ENCODE data around the gene ISL1.

GRCh38 chr5:51382683-51383630 lies at the start of gene ISL1:
Gene ISL1, plus strand, starts transcription at chr5:51383448.
- PRO-cap: bidirectional peak, plus-strand start at chr5:51383425, minus-strand start at chr5:51383263

DNA sequence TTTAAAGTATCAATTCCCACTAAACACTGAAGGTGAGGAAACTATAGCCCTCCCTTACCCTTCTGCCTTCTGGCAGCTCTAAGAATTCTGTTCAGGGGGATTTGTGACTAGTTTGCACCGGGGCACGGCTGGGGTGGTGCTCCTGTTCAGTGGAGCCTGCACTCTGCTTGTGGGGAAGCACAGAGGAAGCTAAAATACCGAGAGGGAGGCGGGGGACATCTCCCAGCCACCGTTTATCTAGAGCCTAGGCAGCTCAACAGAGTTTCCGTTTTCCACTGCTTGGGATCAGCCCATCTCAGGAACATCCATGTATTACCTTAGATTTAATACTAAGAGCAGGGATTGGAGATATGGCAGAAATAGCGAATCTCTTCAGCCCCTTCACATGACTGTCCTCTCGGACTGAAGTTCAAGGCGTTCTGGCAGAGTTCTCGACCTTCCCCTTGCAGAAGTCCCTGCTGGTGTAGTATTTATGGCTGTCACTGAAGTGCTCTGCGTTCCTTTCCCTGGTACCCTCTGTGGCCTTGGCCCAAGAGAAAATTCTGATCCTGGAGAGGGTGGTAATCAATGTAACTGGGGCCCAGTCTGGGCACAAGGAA lies 5.5 kb downstream of the ISL1 start:
- PRO-cap: no peak

DNA sequence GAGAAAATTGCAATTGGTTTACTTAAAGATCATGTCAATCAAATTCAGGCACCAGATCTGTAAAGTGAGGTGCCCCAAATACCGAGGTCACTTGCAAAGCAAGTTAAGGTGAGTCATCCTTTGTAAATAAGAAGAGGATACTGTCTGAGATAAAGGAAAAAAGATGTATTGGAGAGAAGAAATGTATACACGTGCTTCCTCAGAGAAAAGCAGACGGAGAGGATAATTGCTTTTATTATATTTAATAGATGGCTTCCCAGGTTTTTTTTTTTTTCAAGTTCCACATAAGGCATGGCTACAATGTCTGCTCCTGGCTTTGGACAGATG lies 363.2 kb upstream of the ITGA1 start:
- PRO-cap: no peak

DNA sequence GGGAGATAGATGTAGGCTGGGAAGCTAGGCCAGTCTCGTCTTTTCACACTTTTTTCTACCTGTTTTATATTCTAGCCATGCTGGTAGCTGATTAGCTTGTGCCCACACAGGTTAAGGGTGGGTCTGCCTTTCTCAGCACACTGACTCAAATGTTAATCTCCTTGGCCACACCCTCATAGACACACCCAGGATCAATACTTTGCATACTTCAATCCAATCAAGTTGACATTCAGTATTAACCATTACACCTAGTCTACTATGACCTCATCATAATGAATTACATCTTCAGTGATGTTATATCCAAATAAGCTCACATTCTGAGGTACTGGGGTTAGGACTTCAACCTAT lies 42.3 kb upstream of the ITGA1 start:
- PRO-cap: no peak

DNA sequence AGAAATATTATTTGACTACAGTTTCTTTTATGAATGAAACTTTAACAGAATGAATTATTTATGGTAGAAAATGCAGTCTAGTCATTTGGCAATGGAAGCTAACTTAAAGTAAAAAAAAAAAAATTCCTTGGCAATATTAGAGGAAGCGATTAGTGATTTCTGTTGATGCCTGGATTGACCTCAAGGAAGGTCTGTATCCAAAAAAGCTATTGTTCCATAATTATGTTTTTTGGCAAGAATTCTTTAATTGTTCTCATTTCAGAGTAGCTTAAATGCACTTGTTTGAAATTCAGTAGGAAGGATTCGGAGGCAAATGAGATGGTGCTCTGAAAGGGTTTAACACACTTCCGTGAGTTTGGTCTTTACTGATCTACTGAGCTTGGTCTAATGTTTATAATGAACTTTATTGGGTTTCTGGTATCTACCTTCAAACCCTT lies 61.8 kb downstream of the ITGA1 start:
- PRO-cap: no peak

DNA sequence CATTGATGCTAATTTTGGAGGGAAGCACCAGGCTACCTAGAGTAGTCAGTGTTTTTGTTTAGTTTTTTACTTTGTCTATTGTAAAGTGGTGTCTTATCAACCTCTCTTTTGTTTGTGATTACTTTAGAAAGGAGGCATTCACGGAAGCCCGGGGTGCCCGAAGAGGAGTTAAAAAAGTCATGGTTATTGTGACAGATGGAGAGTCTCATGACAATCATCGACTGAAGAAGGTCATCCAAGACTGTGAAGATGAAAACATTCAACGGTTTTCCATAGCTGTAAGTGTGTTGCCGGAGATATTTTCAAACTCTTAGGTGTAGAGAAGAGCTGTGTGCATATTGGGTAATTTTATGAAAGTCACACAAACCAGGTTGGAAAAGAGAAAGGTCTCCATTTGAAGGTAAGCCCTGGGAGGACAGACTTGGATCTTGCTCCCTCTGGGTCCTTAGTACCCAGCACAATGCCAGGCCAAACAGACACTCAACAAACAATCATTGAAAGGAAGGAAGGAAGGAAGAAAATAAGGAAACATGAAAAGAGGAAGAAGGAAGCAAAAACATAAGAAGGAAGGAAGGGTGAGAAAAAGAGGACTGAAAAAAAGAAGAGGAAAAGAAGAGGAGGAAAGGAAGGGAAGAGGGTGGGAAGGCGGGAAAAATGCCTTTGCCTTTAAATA lies 100.1 kb downstream of the ITGA1 start:
- PRO-cap: no peak

- PRO-cap: no peak
Observed at GRCh38 chr5:52906409-52907355, 82.5 kb upstream of the ITGA2 start.

GRCh38 chr5:53485789-53486660 lies 5.6 kb downstream of the FST start:
- PRO-cap: no peak

- PRO-cap: no peak
Observed at GRCh38 chr5:53926600-53927213, 366.3 kb downstream of the NDUFS4 start.

DNA sequence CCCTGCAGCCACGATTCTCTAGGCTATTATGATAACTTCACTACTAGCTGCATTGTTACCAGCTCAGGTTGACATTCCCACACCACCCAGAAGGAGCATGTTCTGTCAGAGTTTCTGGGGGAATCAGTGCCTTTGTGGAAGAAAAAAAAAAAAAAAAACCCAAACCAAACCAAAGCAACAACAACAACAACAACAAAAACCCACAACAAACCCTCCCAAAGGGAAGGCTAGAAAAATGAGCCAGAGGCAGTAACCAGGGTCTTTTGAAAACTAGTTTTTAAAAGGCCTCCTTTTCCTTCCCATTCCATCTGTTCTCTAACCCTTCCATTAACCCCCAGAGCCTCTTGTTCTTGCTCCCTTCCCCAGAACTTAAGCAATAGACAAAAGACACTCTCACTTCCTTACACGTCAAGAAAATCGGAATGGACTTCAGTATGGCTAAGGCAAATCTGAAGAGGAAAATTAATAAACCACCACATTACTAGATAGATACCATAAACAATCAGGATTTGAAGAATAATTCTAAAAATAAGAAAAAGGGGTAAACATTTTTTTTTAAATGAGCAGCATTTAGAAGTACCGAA lies 292.8 kb downstream of the ARL15 start:
- PRO-cap: no peak

DNA sequence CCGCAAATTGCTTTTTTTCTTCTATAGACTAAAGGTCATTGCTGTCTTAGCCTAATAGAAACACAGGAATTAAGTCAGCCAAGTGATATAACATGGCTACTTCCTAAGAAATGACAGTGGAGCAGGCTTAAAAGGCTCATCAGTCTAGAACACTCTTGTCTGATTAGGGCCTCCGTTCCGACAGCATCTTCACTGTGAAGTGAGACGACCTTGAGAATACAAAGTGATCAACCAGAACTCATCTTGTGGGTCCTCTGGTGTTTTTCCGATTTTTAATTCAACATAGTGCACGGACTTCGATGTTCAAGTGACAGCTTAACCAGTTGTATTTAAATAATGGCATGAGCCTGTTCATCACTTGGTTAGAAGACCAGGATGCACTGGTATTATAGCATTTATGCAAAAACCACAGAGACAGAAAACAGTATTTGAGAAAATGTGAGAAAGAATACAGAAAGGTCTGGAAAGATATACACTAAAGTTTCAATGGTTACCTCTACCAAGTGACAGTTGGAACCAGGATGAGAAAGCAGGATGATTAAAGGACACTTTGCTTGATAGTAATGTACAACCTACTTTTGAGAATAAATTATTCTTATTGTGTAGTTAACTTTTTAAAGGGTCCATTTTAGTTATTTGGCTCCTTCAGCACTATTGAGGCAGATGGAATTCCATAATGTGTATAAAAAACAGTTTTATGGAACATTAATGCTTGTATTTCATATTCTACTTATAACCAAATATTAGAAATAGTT lies 251.1 kb downstream of the ARL15 start:
- PRO-cap: no peak

GRCh38 chr5:54254732-54255214 lies 55.6 kb downstream of the ARL15 start:
- PRO-cap: no peak

DNA sequence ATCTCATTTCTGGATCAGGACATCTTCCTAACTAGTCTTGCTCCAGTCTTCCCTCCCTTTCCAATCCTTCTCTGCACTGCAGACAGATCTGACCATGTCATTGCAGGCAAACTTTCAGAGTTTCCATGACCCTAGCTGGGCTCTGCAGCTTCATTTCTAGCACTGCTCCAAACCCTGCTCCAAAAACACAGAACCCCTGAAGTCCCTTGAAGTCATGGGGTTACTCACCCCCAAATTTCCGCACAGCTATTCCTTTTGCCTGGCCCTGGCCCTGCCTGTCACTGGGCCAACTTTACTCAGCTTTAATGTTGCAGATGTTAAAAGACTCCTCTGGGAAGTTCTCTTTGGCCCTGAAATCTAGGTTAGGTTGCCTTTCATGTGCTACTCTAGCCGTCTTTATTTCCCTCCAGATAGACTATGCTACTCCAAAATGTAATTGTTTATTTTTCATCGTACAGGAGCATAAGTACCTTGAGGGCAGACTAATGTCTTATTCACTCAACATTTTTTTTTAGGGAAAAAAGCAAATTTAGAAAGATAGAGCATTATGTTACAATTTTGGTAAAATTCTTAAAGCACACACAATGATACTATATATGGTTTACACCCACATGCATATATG lies 9.5 kb downstream of the ARL15 start:
- PRO-cap: no peak

DNA sequence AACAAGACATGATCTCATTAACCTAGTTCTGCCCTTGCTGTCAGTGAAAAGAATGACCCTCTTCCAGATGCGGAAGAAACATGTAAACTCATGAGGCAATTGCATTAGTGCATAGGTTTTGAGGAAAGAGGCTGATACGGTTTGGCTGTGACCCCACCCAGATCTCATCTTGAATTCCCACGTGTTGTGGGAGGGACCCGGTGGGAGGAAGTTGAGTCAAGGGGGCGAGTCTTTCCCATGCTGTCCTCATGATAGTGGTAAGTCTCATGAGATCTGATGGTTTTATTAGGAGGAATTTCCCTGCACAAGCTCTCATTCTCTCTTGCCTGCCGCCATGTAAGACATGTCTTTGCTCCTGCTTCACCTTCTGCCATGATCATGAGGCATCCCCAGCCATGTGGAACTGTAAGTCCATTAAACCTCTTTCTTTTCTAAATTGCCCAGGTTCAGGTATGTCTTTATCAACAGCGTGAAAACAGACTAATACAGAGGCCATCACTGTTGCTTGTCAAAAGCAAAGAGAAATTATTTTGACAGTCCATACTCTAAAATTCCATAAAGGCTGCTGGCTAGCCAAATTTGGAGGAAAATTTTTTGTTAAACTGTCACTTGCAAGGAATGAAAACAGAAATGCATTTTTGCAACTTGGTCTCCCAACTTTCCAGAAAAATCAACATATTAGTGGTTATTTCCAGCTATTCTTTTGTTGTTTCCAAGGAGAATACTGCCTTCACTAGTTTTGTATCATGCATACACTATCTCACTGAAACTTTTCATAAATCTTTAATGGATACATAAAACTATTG lies 3.2 kb upstream of the ARL15 start:
- PRO-cap: no peak

GRCh38 chr5:54457011-54457655 lies 1.6 kb downstream of the HSPB3 start:
- PRO-cap: no peak

- PRO-cap: no peak
Observed at GRCh38 chr5:54537969-54538529, 20.5 kb downstream of the SNX18 start.

- PRO-cap: bidirectional peak, plus-strand start at chr5:54646842, minus-strand start at chr5:54646793; unidirectional peak, minus-strand start at chr5:54646930
Observed at GRCh38 chr5:54646656-54647091, 129.1 kb downstream of the SNX18 start.

GRCh38 chr5:54670910-54671752 lies 153.6 kb downstream of the SNX18 start:
- PRO-cap: bidirectional peak, plus-strand start at chr5:54671563, minus-strand start at chr5:54671206

DNA sequence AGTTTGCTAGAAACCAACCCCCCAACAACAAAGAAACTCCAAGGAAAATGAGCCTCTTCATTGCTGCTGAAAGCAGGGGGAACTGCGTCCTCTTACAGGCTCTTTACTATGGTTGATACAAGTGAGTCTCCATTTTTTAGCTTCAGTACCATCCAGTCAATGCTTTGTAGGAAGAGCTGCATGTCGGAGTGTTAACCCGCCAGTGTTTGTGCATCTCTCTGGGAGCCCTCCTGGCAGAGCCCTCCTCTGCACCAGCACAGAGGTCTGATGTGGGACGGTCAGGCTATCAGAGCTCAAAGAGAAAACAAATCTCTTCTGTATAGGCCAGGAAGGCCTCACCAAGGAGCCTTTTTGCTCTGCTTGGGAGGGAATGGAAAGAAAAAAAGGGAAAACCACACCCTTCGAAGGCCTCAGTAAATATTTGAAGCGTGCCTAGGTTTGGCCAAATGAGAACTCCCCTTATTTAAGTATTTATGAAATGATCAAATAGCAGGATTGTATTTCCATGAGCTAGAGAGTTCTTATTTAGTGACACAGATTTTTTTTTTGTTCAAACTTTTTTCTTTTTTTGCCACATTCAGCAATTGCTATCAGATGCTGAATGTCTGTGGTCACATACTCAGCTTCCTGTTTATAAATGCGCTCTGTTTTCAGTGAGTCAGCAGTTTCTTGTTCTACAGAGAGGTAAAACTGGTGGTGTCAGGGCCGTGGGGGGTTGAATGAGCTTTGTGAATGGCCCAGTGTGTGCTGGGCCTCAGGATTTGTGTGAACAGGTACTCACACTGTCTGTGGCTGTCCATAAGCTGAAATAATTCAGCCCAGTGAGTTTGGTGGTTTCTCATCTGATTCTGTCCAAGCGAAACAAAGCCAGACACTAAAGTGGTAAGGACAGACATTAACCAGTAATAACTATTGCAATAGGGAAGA lies 226.6 kb downstream of the SNX18 start:
- PRO-cap: no peak

DNA sequence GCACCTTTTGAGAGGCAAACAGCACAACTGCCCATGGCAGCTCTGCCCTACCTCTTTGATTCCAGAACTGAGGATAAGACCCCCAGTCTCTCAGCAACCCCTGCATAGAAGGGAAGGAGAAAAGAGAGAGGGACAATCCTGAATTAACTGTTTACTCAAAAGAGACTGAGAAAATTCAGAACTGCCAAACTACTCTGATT lies 231.9 kb downstream of the ESM1 start:
- PRO-cap: no peak